Endodermal cell (in vitro differentiated cells): ENCODE data around the genes AMY1A, FNDC7 and STXBP3.

DNA sequence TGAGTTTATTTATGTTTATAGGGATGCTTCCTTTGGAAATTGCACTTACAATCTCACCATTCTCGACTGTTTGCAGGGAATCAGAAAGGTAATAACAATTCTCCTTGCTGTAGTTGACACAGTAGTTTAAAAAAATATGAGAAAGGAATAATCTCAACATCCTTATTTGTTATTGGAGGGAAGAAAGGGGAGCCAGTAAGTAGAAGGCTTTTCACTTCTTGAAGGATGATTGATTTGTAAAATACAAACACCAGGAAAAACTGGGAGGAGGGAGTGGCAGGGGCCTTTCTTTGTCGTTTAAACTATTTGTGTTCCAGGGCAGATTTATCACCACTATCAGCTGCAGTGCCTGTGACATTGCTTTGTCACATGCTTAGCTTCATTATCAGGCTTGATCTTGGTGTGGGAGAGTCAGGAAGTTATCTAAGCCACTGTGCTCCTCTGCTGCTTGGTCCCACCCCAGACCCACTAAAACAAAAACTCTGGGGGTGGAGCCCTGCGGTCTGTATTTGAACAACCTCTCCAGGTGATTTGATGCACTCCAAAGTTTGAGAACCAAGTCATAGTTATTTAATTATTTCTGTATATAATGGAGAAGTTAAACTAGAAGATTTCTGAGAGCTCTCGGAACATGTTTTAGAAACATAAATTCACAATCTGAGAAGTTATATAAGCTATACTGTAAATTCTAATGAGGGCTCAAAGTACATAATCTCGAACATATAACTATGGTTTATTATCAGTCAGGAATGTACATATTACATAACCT, 87.8 kb downstream of the CDC14A start:
- PRO-cap: no peak

DNA sequence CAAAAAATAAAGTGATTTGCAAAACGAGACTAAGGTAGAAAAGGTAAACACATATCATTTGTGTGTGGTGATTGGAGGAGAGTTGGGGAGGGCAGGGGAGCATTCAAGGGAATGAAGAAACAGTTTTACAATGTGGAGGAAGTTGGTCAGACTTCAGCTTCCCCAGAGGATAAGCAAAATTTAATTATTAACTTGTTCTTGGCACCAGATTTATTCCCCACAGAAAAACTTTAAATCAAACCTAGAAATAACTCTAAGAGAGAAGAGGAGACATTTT, 75.8 kb upstream of the VCAM1 start:
- PRO-cap: no peak

DNA sequence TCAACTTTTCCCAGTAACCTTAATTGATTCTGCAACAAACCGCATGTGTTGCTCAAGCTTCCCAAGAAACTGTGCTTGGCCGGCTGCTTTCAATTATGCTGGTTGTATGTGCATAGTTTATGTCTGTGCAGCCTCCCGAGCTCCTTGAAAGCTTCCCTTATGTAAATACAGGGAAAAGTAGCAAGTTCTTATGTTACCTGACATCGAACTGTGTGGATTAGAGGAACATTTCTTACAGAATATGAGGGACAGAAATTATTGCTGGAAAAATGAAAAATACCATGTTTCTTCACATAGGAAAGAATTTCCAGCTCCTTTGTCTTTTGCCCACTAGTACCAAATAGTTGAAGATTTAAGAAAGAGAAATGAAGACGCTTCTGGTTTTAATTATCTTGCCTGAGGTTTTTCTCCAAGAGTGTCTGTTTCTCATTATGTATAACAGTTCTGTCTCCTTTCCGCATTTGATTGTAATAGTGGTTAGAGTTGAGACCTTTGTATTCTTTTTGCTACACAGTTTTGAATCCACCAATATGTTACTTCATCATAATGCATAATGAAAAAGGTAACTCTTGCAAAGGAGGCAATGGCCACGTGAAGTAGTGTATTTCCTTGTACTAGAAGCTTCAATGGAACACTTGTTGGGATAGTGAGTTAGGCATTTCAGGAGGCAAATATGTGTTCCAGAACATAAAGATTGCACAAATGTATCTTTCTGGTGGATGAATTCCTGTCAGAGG, 2.3 kb downstream of the VCAM1 start:
- PRO-cap: no peak

- PRO-cap: no peak
These were observed 30.4 kb downstream of the SLC30A7 start for GRCh38 chr1:100925875-100927119.

- PRO-cap: no peak
These were observed 53.8 kb upstream of the DPH5 start for GRCh38 chr1:101079376-101079797.

- PRO-cap: no peak
These were observed 87.9 kb upstream of the S1PR1 start for GRCh38 chr1:101148893-101149378.

- PRO-cap: no peak
These were observed 43.2 kb upstream of the S1PR1 start for GRCh38 chr1:101193549-101194112.

DNA sequence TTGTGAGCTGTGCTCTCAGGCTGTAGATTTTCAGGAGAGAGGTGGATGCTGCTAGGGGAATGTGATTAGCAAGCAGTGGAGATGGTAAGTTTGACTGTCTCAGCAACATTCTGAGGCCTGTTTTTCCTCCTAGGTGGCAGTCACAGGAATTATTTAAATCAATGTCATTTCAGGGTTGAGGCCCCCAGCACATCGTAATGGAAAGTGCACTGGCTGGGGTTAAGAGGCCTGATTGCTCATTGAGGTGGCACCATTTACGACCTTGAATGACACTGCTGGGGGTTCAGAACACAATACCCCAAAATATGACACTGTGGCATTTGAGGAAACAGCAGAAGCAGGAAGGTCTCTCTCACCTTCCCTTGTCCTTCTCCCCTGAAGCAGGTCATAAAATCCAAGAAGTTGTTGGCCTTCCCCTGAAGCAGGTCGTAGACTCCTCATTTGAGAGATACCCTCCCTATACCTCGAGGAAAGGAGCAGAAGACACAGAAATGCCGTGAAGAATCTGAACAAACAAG, 71.2 kb downstream of the S1PR1 start:
- PRO-cap: no peak

GRCh38 chr1:103655499-103655932, at the start of gene AMY1A:
TSS of gene AMY1A (plus strand) at chr1:103655760.
- PRO-cap: no peak

- PRO-cap: no peak
These were observed 338.2 kb downstream of the VAV3 start for GRCh38 chr1:107626382-107627528.

DNA sequence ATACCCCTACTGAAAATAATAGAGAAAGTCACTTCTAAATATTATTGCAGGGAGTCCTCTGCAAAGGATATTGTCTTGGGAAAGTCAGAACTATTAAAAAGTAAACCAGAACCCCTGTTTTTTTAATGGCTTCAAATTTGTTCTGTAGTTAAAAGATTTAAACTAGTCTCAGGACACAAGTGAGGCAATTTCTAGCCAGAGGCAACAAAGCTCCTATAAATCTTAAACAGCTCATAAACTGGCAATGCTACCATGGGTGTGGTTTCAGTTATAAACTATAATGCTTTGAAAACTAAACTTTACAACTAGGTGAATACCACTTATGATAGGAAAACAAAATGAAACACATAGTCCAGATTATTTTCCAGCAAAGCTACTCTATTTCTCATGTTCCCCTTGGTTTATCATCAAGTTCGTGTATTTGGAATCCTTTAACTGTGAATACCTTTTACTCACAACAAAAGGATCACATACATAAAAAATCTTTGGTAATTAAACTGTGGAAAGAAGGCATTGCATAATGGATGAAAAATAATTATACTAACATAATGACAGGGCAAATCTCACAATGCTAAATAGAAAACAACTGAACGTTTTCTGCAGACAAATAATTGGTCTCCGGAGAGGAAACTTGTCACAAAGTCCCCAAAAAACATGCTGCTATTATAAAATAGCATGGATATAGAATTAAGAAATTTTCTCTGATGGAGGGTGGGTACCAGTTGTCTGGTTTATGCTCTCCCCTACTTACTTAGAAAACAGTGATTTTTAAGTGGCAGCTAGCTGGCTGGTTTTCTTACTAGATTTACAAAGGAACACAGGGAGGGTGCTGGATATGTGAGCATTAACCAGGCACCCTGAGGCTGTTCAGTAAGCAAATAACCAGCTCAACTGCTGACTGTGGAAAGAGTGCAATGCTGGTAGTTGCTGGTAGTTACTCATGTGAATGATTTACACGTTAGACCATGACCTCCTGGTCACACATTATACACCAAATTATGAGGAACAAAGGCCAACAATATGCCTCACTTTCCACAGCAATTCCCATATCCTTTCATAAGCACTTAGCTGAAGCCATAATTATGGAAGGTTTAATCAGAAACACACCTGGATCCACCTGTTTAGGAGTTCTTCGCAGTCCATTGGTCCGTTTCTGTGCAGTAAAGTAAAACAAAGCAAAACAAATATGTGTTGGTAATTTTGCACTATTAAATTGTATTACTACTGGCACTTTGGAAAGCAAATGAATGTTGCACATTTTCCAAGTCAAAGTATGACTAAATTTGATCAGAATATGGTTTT, 282.1 kb downstream of the VAV3 start:
- PRO-cap: no peak

- PRO-cap: no peak
These were observed 276.8 kb downstream of the VAV3 start for GRCh38 chr1:107687795-107688959.

DNA sequence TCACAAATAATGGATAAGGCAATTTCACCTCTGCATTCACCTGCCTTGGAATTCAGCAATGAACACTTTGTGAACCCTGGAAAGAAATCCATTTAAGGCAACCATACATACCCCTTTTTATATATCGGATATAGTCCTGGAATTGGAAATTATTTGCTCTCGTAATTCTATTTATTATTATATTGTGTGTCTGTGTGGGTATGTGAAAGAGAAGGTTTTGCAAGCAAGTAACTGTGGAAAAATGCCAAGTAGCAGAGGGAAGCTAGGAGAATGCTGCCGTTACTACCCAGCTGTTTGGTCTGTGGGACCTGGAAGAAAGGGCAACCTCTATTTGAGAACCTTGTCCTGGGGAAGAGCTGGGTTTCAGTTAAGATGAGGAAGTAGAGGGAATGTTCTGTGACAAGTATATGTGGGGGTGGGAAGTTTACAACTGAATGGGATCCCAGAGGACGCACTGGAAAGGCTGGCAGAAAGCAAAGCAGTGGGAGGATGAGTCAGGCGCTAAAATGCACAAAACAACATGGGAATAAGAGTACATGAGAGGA, 88.2 kb upstream of the VAV3 start:
- PRO-cap: no peak

- PRO-cap: no peak
These were observed 117.1 kb downstream of the SLC25A24 start for GRCh38 chr1:108083024-108083499.

DNA sequence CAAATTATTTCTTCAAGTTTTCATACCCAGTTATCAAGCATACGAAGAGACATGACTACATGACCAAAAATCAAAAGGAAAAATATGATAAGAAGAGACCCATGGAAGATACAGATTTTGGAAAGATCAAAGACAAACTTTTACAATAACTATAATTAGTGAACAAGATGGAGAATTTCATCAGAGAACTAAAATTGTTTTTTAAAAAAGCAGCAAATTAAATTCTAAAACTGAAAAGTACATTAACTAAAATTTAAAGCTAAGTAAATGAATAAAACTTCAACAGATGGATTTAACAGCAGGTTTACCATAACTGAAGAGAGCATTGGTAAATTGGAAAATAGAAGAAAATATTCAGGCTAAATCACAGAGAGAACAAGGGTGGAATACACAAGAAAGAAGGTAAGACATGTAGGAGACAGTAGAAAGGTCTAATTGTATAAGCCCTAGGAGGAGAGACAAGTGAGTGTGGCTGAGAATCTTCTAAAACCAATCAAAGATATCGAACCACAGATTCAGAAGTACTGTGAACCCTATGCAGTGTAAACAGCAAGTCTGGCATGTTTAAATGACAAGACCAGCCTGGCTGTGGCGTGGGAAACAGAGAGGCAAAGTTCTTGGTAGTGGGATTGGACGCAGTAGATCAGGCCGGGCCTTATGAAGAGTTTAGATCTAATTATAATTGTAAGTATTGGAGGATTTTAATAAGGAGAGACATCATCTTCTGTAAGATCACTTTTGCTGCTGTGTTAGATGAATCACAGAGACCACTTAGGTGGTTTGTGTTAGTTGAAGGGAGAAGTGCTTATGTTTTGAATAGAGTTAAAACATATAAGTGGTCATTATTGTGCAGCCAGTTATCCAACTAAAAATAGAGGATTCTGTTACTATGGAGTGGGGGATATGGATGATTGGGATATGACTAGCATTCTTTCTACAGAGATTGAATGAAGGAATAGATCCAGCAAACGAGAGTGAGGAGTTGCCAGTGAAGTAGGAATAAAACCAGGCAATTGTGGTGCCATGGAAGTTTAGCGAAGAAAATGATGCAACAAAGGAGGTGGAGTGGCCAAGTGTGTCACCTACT, 44.0 kb downstream of the EEIG2 start:
- PRO-cap: no peak

DNA sequence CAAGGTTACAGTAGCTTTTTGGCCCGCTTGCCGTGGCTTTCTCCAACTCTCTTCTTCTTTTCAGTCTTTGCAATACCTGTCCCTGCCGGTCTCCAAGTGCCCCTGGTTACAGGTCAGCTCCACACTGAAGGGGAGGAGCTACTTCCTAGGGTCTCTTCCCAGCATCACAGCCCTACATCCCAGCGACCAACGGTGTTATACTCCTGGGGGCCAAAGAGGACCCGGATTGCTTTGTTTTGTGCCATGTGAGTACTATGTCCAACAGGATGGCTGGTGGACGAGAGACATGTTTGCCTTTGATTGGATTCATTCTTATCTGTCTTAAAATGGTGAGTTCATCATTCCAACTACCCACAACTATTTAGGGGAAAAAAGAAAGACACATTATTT, at the start of gene FNDC7:
Gene FNDC7 (plus strand): TSS at position 241 of the 390 bp plus-strand sequence.
- PRO-cap: no peak

GRCh38 chr1:108746136-108746864, at the start of gene STXBP3:
TSS of gene STXBP3 (plus strand) at chr1:108746674.
- PRO-cap: bidirectional peak, plus-strand start at chr1:108746686, minus-strand start at chr1:108746484

DNA sequence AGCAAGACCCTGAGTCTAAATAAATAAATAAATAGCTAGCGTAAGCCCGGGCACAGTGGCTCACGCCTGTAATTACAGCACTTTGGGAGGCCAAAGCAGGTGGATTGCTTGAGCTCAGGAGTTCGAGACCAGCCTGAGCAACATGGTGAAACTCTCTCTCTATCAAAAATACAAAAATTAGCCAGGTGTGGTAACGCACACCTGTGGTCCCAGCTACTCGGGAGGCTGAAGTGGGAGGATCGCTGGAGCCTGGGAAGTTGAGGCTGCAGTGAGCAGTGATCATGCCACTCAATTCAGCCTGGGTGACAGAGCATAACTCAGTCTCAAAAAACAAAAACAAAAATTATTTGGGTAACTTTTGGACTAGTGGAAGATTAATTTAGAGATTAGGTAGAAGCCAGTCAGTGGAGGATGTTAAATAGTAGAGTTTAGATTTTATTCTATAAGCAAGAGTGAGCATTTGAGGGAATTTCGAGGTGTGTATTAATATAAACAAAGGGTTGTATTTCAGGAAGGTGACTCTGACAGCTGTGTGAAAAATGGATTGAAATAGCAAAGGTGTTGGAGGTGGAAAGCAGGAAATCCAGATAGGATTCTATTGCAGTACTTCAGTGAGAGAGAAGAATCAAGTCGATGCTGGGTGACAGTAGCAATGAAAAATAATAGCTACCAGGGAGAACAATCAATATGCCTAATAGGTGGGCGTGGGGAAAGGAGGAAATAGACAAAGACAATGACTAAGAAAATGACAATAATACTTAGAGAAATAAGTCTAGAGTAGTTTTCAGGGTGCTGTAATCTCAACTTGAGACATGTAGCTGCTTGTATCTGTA, 2.2 kb downstream of the STXBP3 start:
- PRO-cap: no peak

- PRO-cap: no peak
These were observed 15.5 kb downstream of the CLCC1 start for GRCh38 chr1:108947460-108948422.

DNA sequence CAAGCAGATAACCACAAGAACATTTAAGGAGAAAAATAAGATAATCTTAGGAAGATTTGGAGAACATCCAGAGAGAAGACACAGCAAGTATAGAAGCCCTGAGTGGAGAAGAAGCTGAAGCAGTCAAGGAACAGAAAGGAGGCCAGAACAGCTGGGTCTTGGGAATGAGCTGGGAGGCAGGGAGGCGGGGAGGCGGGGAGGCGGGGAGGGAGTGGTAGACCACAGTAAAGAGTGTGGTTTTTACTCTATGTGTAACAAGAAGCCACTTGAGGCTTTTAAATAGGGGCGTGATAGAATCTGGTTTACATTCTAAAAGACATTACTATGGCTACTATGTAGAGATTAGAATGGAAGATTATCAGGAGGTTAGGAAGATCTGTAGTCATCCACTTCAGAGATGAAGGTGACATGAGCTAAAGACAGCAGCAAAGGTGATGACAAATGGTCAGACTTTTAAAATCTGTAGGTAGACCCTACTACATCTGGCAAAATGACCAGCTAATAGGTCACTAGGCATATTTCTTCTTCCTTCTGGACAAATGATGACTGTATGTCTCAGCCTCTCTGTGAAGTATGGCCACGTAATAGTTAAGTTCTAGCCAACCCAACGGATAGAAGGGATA, 6.5 kb downstream of the CLCC1 start:
- PRO-cap: no peak